Anterior vena cava (tissue), 1 donor: ENCODE measurements around a stretch of chr7.

GRCh38 chr7:35664175-35665003 is 30.5 kb downstream of the HERPUD2 start:
- PRO-cap, result no peak

- PRO-cap, result bidirectional peak, plus-strand start at chr7:35801219, minus-strand start at chr7:35800930
These were observed 178 bp upstream of the SEPTIN7 start for GRCh38 chr7:35800775-35800982.

- PRO-cap, result no peak
These were observed 68.6 kb upstream of the EEPD1 start for GRCh38 chr7:36084393-36084974.

DNA sequence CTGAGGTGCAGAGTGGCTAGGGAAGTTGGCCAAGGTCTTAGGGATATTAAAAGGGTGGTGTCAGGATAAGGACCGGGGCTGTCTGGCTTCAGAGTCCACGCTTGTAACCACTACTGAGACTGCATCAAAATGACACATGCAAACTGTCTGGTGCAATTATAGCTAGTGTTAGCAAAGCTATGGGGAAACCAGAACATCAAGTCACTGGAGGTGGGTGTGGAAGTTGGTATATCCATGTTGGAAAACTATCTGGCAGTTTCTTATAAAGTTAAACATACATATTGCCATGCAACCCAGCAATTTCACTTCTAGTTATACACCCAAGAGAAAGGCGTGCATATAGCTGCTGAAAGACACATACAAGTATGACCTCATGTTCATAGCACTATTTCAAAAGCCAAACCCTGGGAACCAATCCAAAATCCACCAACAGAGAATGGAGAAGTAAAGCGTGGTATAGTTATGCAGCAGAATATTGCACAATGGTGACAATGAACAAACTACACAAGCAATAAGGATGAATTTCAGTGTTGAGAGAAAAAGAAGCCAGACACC is 33.9 kb upstream of the EEPD1 start:
- PRO-cap, result no peak

- PRO-cap, result no peak
These were observed 24.5 kb upstream of the EEPD1 start for GRCh38 chr7:36128495-36129023.

- PRO-cap, result no peak
These were observed 2.9 kb downstream of the EEPD1 start for GRCh38 chr7:36155660-36156645.

- PRO-cap, result unidirectional peak, plus-strand start at chr7:36292114; bidirectional peak, plus-strand start at chr7:36292317, minus-strand start at chr7:36292199
These were observed 75.3 kb downstream of the MATCAP2 start for GRCh38 chr7:36291350-36292545.

DNA sequence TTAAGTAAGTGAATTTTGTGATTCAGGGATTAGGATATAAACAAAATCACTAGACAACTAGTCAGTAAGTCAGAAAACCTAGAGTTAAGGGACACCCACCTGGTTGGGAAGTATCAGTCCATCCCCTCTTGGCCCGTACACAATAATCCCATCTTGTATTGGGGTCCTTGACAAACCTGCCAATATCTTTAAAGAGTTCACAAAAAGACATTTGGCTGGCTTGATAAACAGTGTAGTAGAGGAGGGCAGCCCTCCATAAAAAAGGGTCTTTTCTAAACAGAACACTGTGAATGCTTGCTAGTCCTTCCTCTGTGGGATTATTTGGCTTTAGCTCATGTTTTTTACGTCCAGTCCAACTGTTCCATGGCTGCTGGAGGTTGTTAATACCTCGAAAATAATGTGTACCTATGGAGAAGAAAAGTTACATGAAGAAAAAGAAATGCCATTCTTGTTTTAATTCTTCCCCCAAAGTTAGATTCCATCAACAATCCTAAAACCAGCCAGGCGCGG is 33.2 kb downstream of the MATCAP2 start:
- PRO-cap, result no peak

GRCh38 chr7:36504794-36505214 is 115.1 kb downstream of the ANLN start:
- PRO-cap, result no peak

- PRO-cap, result no peak
These were observed 144.2 kb downstream of the ANLN start for GRCh38 chr7:36533811-36534297.

GRCh38 chr7:36686485-36686886 is 37.8 kb downstream of the AOAH start:
- PRO-cap, result no peak

DNA sequence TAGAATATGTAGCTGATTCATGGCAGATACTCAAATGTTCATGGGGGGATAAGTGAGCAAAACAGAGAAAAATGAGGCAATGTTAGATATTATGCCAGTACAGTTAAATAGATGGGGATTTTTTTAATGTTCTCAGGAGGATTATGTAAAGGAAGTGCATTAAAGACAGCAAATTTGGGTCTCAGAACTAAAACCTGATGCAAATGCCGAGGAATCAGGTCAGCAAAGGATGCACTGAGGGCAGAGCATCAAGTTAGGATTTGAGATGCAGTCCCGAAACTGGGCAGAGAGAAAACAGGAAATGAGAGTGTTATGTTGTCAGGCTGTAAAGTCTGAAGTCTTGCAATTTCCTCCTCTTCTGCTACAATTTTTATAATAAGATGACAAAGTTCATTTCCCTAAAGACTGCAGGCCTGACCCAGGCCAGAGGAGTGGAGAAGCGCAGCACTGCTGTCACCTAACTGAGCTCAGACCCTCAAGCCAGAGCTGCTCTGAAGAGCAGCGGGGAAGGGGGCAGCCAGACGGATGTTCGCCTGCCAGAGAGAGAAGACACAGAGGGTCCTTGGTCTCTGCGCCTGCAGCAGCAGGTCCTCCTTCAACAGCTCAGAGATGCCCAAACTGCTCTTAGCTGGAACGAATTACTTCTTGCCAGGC is 12.5 kb upstream of the AOAH start:
- PRO-cap, result unidirectional peak, plus-strand start at position 421 of the sequence

GRCh38 chr7:36752288-36752650 is 28.0 kb upstream of the AOAH start:
- PRO-cap, result no peak

- PRO-cap, result no peak
These were observed 64.6 kb upstream of the AOAH start for GRCh38 chr7:36788738-36789482.

- PRO-cap, result no peak
These were observed 139.7 kb upstream of the AOAH start for GRCh38 chr7:36863904-36864429.

- PRO-cap, result no peak
These were observed 231.0 kb upstream of the AOAH start for GRCh38 chr7:36955028-36955931.

DNA sequence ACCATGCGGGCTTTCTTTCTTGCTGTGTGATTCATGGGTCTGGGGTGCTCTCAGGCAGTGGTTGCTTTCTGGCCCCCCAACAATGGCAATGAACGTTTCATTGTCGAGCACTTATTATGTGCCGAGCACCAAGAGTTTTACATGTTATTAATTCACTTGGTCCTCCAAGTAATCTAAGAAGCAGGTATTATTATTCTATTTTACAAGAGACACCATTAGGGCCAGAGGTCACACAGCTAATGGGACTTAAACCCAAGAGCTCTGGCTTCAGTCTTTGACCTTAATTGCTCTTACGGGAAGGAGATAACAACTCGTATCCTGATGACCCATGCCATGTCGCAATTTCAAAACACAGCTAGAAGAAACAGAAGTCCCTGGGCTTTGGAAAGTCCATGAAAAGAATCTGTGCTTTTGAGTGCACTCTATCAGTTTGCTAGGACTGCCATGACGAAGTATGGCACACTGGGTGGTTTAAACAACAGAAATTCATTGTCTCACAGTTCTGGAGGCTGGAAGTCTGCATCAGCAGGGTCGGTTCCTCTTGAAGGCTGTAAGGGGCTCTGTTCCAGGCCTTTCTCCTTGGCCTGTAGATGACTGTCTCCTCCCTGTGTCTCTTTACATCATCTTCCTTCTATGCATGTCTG is 247.8 kb upstream of the AOAH start:
- PRO-cap, result no peak

GRCh38 chr7:36985826-36986569 is 261.7 kb upstream of the AOAH start:
- PRO-cap, result no peak

DNA sequence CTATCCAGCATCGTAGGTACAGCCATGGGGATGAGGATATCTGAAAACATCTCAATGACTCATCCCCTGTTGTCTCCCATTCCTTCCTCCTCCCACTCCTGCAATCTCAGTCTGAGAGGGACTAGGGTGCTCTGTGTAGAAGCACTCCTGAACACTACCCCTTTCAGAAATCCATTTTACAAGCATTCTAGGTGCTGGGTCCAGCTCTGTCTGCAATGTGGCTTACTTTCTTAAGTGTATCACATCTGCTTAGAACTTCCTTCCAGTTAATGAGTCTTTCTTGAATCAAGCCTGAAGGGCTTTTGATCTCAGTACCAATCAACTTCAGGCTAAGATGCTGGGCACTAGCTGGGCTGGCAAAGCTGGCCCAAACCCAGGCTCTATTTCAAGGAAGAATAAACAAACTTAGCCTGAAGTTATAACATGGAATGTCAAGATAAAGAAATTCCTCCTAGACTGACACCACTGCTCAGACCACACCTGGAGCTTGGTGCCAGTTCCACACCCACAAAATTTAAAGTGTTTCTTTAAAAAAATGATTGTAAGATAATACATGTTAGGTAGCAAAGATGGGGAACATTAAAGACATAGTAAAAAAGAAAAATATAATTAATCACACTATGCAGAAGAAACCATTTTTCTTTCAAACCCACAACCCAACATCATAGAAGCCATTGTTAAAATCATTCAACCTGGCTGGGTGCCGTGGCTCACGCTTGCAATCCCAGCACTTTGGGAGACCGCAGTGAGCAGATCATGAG is 270.4 kb upstream of the AOAH start:
- PRO-cap, result no peak

DNA sequence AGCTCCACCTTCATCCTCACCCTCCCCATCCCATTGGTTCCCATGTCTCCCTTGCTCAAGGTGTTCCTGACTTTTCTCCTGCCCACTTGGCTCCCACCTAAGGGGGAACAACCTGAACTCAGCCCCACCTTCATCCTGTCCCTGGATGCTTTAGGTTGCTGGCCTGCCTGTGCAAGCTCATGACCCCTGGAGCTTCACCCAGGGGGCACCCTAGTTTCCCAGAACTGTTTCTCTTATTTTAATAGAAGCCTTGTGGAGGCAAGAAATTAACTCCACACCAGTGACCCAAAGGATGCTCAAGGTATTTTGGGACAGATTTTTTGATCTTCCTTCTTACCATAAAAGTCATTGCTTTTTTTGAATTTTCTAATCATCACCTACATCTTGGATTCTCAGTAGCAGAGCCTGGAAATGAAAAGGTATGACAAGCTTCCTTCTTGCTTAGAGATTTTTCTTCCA is 313.9 kb upstream of the AOAH start:
- PRO-cap, result no peak